SEM (cell line): ENCODE measurements around the genes DOCK4 and PPP1R3A.

- PRO-cap, result no peak
These were observed 14.4 kb upstream of the NRCAM start for GRCh38 chr7:108470486-108471215.

- PRO-cap, result no peak
These were observed 107.7 kb downstream of the LRRN3 start for GRCh38 chr7:111198494-111199083.

GRCh38 chr7:111803244-111803971 lies 241.1 kb upstream of the IMMP2L start:
- PRO-cap, result no peak

DNA sequence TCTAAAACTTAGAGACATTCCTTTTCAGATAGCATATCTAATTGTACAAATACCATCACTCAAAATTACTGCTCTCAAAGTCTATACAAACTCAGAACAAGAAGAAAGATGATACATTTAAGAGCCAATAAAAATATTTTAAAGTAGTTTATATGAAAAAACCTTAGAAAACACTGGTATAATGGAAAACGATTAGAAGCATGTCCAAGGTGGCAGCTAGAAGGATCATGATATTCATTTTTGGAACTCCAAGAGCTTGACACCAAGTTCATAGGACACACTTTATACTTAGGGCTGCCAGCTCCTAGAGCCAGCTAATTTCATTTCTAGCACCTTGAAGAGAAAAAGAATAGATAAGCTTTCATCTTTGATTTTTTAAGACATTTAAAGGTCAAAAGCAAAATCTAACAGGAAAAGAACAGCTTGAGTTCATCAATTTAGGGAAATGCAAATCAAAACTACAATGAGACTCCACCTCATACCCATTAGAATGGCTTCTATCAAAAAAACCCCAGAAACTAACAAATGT lies 146.3 kb downstream of the DOCK4 start:
- PRO-cap, result no peak

GRCh38 chr7:112206140-112206508 lies at the start of gene DOCK4:
TSS of gene DOCK4 (minus strand) at chr7:112206399.
- PRO-cap, result bidirectional peak, plus-strand start at chr7:112206703, minus-strand start at chr7:112206399

GRCh38 chr7:112422053-112422357 lies 28.3 kb upstream of the IFRD1 start:
- PRO-cap, result no peak

- PRO-cap, result no peak
These were observed 137.0 kb downstream of the LSMEM1 start for GRCh38 chr7:112617735-112618296.

DNA sequence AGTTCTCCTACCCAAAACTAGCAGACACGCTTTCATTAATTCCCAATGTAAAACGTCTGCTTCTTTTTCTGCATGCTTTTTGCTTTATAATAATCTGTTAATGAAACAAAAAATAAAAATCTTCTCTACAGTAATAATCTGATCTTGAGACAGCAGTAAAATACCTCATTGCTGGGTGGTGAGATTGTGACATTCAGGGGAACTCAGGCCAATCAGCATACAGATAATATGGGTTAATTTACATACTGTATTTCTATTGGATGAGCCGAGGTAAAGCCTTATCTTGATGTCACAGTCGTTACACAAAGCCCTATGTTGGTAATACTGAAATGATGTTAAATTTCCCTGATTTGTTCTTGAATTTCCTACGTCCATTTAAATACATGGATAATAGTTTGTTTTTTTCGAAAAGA lies 972 bp upstream of the GPR85 start:
- PRO-cap, result bidirectional peak, plus-strand start at position 289 of the sequence, minus-strand start at position 164 of the sequence

DNA sequence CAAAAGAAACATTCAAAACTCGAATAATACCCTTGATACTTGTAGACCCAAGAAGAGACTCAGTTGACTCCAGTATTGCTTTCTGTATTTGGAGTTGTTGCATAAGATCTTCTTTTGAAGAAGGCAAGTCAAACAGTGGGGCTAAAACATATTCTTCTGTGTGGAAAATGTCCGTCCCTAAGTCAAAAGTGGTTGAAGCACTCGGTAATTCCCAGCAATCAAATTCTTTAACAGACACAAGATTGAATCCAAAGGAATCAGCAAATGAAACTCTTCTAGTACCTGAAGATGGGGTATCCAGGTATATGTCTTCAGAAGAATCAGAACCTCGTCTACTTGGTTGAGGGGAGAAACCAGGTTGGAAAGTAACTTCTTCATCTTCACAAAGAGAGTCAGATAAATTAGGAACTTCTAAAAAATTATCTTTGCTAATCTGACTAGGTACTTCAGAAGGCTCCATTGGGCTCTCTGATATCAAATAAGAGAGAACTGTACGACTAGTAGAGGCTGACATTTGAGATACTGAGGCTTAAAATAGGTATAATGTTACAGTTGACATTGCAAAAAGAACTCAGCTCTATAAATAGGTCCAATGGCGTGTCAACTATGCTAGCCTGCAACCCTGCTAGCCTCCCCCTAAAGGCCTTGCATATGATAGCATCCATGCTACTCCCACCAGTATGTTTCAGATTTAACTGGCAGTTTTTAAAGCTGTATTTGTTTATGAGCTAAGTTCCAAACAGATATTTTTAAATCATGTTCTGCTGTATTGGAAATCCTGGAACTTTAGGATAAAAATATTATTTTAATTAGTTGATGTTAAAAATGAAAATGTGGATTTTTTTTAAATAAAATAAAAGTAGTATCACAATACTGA lies at the start of gene PPP1R3A:
PPP1R3A (minus strand) TSS at position 473 of the 877 bp plus-strand sequence.
- PRO-cap, result no peak

- PRO-cap, result no peak
These were observed 201.1 kb upstream of the PPP1R3A start for GRCh38 chr7:114119765-114120508.

GRCh38 chr7:114961232-114961929 lies 39.5 kb downstream of the MDFIC start:
- PRO-cap, result no peak

- PRO-cap, result no peak
These were observed 166.9 kb downstream of the MDFIC start for GRCh38 chr7:115088866-115089205.

DNA sequence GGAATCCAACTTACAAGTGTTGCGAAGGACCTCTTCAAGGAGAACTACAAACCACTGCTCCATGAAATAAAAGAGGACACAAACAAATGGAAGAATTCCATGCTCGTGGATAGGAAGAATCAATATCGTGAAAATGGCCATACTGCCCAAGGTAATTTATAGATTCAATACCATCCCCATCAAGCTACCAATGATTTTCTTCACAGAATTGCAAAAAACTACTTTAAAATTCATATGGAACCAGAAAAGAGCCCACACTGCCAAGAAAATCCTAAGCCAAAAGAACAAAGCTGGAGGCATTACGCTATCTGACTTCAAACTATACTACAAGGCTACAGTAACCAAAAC lies 37.0 kb downstream of the TFEC start:
- PRO-cap, result no peak

DNA sequence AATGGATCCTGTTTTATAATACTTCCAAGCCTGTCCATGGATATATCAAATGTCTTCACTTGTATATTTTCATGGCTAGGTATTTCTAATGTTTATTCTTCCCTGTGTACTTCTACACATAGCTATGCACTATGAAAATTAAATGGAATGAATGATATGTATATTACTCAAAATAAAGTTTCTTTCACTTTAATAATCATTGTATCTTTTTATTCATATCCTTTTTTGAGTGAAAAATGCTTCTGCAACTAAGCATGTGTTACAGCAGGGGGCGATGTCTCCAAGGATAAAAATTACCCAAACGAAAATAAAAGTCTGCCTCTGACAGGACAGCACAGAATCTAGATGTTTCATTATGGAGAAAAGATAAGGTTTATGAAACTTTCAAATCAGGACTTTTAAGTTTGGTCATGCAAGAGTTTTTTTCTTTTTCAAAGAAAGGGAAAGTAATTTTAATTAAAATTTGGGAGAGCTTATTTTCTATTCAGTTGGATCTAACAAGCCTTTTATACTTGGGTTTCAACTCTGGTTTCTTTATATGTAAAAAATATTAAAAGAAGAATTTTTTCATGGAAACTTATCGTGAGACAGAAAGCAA lies 48.4 kb downstream of the TES start:
- PRO-cap, result no peak

- PRO-cap, result no peak
These were observed 117.5 kb downstream of the TES start for GRCh38 chr7:116327715-116328315.

DNA sequence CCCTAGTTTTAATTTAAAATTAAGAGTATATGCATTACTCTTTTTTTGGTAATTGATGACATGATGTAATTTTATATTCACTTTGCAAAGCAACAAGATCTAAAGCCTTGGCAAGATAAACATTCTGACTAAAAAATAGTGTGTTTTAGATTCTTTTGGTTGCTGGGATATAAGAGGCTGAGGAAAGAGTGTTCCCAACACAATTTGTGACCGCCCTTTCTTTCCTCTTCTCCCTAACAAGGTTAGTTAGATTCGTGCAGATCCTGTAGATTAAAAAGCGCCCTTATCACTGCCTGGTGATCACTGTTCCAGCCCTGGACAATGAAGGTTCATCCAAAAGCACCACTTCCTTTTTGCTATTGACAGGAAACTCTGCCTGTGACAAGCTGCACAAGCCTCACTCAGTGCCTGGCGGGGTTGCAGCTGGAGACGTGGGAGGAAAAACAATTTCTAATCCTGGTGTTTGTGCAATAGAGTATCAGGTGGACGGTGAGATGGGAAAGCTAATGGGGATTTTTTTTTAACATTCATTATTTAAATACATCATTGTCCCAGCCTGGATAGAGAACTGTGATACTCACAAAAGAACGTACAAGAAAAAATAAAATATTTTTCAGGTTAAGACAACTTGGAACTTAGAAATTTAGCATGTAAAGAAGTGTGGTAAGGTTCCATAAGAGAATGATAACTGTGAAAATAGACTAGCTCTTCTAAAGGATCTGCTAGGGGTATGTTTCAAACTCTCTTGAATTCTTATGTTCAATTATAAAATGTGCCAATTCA lies 105.9 kb upstream of the CAV2 start:
- PRO-cap, result no peak

GRCh38 chr7:116527522-116527889 lies 2.7 kb downstream of the CAV1 start:
- PRO-cap, result no peak

DNA sequence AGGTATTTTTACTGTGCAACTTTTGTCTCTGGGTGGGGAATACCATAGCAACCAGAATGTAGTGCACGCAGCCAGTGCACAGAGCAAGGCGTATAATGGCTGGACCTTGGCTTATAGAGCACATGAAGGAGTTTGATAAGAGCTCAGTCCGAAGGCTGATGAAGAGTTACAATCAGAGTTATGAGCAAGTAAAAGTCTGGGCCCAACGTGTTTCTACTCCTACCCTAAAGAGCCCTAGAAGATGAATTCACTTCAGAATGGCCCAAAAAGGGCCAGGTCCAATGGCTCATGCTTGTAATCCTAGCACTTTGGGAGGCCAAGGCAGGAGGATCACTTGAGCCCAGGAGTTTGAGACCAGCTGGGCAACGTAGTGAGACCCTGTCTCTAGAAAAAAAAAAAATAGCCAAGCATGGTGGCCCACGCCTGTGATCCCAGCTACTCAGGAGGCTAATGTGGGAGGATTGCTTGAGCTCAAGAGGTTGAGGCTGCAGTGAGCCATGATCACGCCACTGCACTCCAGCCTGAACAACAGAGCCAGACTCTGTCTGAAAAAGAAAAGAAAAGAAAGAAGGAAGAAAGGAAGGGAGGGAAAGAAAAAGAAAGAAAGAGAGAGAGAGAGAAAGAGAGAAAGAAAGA lies 82.4 kb downstream of the MET start:
- PRO-cap, result no peak

DNA sequence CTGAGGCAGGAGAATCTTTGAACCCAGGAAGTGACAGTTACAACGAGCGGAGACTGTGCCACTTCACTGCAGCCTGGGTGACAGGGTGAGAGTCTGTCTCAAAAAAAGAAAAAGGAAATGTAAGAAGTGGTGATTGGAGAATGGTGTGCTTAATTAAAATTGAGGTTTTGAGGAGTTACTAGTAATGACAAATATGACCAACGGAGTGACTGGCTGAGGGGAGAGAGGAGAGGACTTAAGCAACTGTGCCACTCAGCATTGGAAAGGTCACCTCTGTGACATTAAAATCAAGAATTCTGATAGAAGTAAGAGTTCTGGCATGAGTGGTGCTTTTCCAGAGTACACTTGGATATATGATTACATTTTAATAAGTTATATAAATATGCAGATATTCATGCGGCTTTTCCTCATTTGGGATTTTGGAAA lies 31.7 kb upstream of the ST7 start:
- PRO-cap, result no peak

DNA sequence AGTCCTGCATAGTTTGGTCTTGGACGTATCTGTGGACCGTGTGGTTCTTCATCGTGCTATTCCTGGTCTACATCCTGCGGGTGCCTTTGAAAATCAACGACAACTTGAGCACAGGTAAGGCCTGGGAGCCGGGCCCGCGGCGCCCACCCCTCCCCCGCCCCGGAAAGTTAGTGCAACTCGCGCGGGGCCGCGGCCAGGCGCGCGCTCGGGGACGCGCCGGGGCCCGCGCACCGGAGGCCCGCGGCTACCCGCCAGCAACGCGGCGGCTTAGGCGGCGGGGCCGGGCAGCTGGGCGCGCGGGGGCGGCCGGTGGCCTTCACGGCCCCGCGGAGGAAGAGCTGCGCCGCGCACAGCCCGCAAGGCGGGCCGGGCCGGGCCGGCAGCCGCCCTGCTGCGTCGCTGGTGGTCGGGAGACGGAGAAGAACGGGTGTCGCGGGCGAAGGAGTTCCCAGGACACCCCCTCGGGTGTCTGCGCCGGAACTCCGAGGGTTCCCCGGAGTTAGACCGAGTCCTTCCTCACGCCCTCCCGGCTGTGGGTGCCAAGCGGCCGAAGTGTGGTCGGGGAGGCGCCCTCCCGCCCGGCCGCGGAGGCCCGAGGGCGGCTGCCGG lies 381 bp downstream of the ST7 start:
- PRO-cap, result bidirectional peak, plus-strand start at position 233 of the sequence, minus-strand start at position 169 of the sequence